ENCODE data around the gene NTSR1.

GRCh38 chr20:62550020-62550619 lies 74.3 kb upstream of the GATA5 start:
- RAMPAGE, long total RNA: no peak
- RRBS: 23% methylated on average over 14 of the region's 36 CpGs

- RAMPAGE, long total RNA: no peak
- RRBS: no CpG with 5 or more reads among the region's 15 CpGs
Measured at GRCh38 chr20:62662154-62662931, 20.0 kb downstream of the SLCO4A1 start.

GRCh38 chr20:62708108-62709367 lies at the start of gene NTSR1:
Gene NTSR1 (plus strand): TSS chr20:62708836.
- RAMPAGE, long total RNA: no peak
- RRBS: 3% methylated on average over 48 of the region's 133 CpGs

- RAMPAGE, long total RNA: no peak
- RRBS: no CpG with 5 or more reads among the region's 9 CpGs
Measured at GRCh38 chr20:62761960-62762448, 34.3 kb upstream of the MRGBP start.

DNA sequence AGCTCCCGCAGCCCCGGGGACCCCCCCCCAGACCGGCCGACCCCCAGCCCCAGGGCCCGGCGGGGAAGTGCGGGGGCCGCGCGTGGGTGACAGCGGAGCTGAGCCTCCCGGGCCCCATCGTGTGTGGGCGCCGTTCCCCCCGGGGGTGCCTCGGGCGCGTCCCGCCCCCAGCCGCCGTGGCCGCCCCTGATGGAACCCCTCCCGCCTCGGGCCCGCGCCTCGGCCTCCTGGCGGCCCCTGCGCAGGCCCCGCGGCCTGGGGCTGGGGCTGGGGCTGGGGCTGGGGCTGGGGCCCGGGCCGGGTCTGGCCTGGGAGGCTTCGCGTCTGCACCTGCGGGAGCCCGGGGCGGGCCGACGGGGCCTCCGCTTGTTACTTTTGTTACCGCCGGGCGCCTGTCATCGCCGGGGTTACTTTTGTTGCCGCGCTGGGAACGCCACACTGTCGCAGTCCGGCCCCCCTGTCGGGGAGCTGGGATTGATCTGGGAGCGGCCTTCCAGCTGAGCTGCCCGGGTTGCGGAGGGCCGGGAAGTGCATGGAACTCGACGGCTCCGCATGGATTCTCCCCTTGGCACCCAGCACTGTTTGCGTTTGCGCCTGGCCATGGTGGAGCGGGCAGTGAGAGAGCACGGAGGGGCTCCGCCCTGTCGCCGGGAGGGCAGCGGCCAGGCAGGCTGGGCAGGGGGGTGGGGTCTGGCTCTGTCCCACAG lies 656 bp downstream of the OGFR start:
- RAMPAGE, long total RNA: no peak
- RRBS: 2% methylated on average over 30 of the region's 68 CpGs

DNA sequence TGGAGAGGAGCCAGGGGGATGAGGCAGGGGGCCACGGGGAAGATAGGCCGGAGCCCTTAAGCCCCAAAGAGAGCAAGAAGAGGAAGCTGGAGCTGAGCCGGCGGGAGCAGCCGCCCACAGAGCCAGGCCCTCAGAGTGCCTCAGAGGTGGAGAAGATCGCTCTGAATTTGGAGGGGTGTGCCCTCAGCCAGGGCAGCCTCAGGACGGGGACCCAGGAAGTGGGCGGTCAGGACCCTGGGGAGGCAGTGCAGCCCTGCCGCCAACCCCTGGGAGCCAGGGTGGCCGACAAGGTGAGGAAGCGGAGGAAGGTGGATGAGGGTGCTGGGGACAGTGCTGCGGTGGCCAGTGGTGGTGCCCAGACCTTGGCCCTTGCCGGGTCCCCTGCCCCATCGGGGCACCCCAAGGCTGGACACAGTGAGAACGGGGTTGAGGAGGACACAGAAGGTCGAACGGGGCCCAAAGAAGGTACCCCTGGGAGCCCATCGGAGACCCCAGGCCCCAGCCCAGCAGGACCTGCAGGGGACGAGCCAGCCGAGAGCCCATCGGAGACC lies 4.1 kb upstream of the COL9A3 start:
- RAMPAGE, long total RNA: no peak
- RRBS: no CpG with 5 or more reads among the region's 21 CpGs

- RAMPAGE, long total RNA: no peak
- RRBS: 86% methylated on average over 1 of the region's 27 CpGs
Measured at GRCh38 chr20:62840580-62841172, 20.9 kb downstream of the TCFL5 start.

GRCh38 chr20:62879350-62880355 lies 18.0 kb upstream of the TCFL5 start:
- RAMPAGE, long total RNA: no peak
- RRBS: 70% methylated on average over 27 of the region's 79 CpGs

DNA sequence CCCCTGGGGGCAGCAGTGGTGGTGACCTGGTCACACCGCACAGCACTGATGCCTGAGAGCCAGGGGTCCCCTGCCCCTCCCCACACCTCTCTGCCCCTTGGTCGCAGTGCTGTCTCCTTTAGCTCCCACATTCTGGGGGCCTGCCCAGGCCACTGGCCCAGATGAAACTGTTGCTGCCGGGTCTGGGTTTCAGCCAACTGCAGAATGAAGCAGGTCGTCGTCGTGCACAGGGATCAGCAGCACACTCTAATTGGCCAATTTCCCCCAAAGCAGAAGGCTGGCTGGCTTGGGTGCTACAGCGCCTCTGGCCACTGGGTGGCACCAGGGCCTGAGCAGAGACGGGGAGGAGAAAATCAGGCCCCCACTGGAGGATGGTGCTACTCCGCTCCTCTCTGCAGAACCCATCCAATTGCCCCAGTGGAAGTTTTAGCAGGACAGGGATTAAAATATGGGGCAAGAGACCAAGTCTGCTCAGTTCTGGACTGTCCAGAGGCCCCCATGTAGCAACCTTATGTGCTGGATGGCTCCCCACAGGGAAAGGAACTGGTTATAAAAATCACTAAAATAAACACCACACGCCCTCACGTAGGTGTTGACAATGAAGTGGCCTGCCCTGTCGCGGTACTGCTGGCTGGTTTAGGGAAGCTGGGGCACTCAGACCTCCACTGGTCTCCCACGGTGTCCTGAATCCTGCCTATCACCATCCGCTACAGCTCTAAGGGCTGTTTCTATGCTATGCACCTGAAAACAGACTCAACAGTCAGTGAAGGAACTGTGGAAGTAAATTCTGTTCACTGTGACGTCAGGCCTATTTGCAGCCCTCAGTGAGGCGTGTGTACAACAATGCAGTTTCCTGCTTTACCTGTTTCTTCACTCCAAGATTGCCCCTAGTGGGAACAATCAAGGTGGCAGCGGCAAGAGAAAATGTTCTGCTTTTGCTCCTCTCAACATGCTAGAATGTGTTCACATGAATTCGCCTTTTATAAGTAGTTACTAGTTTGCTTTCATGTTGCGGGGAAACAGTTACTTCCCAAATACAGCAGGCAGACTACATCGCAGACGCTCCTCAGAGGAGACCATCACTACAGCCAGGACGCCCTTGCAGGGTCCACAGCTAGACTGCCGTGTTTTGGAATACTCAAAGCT lies 25.8 kb downstream of the DIDO1 start:
- RAMPAGE, long total RNA: no peak
- RRBS: no CpG with 5 or more reads among the region's 24 CpGs

DNA sequence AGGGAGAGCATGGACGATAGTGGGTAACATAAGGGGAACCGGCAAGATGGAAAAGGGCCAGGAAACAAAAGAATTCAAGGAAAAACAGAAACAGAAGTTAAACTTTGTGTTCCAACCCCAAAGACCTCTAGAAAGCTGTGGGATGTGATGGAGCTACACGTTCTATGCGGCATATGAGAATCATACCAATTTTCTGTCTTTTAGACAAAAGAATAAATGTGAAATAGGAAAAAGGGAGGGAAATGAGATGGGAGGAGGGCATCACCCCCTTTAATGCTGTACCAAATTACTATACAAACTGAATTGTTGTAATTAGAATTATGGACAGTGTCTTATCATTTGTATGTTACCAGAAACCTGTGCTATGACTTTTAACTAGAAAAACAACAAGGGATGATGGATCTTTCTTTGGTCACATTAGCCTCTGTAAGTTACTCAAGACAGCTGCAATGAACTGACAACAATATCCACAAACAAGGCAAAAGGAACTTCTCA lies 4.1 kb upstream of the DIDO1 start:
- RAMPAGE, long total RNA: no peak
- RRBS: no CpG with 5 or more reads among the region's 4 CpGs

DNA sequence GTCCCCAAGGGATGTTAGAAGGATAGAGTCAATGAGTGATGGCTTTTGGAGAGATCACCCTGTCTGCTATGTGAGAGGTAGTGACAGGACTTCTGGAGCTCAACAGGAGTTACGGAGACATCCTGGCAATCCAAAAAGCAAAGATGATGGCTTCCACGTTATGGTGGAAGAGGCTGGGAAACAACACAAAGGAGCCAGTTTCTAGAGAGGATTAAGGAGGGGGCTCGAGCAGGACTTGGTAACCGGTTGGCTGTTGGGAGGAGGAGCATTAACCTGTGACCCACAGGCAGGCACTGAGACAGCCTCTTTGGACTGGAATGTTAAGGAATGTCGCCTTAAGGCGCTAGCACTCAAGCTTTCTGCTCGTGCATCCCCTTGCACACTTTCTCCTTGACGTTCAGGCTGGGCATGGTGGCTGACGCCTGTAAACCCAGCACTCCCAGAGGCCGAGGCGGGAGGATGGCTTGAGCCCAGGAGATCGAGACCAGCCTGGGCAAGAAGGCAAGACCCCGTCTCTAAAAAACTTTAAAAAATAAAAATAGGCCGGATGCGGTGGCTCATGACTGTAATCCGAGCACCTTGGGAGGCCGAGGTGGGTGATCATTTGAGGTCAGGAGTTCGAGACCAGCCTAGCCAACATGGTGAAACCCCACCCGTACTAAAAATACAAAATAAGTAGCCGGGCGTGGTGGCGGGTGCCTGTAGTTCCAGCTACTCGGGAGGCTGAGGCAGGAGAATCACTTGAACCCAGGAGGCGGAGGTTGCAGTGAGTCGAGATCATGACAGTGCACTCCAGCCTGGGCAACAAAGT lies 2.0 kb upstream of the GID8 start:
- RAMPAGE, long total RNA: no peak
- RRBS: no CpG with 5 or more reads among the region's 25 CpGs

DNA sequence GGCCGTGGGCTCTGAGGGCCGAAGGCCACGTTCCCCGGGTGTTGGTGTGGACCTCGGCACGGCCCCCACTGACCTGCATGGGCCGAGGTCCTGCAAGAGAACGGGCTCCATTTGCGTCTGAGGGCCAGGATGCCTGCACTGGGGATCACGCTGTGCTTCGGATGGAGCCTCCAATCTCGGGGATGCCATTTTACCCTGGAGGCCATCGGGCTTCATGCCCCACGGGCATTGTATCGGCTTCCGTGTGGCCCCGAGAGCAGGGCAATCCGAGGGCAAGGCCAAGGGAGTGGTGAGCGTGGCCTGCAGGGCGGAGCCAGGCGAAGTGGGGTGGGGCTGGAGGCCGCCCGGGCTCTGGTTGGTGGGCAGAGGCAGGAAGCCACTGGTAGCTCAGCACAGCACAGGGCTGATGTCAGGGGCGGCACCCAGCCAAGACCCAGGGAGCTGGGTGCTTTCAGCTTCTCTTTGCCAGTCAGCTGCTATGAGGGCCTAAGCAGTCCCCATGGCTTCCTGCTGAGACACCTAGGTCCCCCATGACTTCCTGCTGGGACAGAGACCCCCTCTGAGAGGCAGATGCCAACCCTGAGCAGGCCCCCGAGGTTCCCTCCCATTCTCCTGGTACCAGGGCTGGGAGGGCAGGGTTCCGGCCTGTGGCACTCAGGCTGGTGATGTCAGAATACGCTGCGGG lies 57.6 kb upstream of the BHLHE23 start:
- RAMPAGE, long total RNA: no peak
- RRBS: 55% methylated on average over 3 of the region's 28 CpGs

DNA sequence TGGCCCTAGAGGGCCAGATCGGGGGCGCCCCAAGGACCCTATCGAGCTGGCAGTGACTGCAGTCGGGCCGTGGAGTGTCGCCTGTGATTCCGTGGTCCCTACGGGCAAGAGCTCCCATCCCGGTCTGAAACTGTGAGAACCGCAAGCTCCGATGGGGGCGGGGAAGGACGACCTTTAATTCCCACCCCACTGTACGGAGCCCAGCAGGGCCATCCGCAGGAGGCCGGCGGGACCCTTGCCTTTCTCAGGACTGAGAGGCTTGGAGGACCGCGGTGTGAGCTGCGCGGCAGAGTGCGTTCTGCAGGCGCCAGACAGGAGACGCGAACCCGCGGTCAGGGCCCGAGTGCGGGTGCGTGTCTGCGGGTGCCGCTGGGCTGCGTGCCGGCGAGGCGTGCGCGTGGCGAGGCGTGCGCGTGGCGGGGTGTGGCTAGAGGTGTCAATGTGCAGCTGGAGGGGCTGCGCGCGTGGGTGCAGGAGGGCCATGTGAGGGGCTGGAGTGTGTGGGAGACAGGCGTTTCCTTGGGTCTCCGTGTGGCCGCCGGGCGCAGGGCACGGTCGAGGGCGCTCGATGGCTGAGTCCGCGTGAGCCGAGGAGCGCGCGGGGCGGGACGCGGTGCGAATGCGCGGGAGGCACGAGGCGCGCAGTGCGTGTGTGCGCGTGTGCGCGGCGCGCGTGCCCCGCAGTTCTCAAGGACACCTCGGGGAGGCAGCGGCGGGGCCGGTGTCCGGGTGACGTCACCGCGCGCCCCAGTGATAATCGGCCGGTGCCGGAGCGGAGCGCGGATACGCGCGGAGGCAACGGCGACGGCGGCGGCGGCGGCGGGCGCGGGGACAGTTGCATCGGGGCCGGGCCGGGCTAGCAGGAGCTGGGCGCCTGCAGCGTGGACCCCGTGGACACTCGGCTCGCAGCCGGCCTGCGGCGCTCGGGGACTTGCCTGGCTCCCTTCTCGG lies 38.9 kb downstream of the YTHDF1 start:
- RAMPAGE, long total RNA: no peak
- RRBS: 2% methylated on average over 39 of the region's 120 CpGs

- RAMPAGE, long total RNA: no peak
- RRBS: 6% methylated on average over 5 of the region's 21 CpGs
Measured at GRCh38 chr20:63216641-63217307, 843 bp upstream of the YTHDF1 start.

GRCh38 chr20:63284089-63284500 lies 8.9 kb upstream of the COL20A1 start:
- RAMPAGE, long total RNA: no peak
- RRBS: 93% methylated on average over 3 of the region's 15 CpGs

- RAMPAGE, long total RNA: no peak
- RRBS: no CpG with 5 or more reads among the region's 11 CpGs
Measured at GRCh38 chr20:63335753-63336203, 25.4 kb downstream of the CHRNA4 start.

GRCh38 chr20:63352312-63352760 lies 8.8 kb downstream of the CHRNA4 start:
- RAMPAGE, long total RNA: no peak
- RRBS: 7% methylated on average over 4 of the region's 17 CpGs

DNA sequence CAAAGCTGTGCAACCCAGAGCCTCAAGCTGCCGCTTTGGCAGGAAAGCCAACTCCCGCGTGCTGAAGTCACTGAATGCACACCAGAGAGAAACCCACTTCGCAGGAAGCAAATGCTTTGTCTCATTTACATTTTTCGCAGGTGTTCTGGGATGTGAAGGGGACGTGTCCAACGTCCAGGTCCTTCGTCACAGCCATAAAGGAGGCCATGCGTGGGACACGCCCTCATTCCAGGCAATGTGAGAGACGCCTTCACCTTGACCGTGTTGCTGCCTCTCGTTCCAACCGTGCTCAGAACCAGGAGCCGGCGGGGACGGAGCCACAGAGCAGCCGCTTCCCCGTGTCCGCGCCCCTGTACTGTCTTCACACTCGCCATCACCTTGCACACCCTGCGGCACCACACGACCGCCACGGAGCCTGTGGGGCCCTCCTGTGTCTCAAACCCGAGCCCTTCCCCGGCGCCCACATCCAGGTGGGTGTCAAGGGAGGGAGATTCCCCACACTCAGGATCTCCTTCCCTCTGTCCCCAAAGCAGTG lies 24.3 kb downstream of the KCNQ2 start:
- RAMPAGE, long total RNA: no peak
- RRBS: 96% methylated on average over 2 of the region's 29 CpGs

- RAMPAGE, long total RNA: no peak
- RRBS: no CpG with 5 or more reads among the region's 30 CpGs
Measured at GRCh38 chr20:63456842-63457387, 15.5 kb downstream of the KCNQ2 start.

DNA sequence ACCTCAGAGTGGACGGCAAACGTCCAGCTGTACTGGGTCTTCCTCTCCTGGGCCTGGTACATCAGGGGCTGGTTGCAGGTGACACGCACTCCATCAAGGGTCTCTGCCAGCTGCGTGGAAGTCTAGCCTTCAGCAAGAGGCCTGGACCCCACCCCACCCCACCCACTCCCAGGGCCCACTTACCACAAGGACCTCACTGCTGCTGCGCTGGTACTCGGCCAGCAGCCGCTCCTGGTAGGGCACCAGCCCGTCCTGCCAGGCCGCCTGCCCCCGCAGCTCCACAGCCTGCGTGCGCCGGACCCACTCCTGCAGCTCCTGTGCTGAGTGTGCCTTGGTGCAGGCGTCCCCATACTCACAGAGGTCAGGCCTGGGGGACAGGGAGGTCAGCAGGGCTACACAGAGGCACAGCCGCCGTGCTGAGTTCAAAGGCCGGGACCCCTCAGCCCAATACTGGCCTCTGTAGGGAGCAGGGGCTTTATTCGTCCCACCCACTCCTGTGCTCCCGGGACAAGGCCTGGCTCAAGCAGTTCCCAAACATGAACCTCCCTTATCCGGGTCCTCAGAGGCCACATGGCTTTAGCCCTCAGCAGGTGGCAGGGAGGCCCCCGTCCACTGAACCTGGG lies 3.4 kb downstream of the HELZ2 start:
- RAMPAGE, long total RNA: no peak
- RRBS: 91% methylated on average over 4 of the region's 21 CpGs